Thoracic aorta (tissue), 1 donor: ENCODE measurements around the gene RMDN3.

GRCh38 chr15:40487834-40488229, 17.0 kb downstream of the CHST14 start:
- RAMPAGE, long total RNA, result no peak

DNA sequence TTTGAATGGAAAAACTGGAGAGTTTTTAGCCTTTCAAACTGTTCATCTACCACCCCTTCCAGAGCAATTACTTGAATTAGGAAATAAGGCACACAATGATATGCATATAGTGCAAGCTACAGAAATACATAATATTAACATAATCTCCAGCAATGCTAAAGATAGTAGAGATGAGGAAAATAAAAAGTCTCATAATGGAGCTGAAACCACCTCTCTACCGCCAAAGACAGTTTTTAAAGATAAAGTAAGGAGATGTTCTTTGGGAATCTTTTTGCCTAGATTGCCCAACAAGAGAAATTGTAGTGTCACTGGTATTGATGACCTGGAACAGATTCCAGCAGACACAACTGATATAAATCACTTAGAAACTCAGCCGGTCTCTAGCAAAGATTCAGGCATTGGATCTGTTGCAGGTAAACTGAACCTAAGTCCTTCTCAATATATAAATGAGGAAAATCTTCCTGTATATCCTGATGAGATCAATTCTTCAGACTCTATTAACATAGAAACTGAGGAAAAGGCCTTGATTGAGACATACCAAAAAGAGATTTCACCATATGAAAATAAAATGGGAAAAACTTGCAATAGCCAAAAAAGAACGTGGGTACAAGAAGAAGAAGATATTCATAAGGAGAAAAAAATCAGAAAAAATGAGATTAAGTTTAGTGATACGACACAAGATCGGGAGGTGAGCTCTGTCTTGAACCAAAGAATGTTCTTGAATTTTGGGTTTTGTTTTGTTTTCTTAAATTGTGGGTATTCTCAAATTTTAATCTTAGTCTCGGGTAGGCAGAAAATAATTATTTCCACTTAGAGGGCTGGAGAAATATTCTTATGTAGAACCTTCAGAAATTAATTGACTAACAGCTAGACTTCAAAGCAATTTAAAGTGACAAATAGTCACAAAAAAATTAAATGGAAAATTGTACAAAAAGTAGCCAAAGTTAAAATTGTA, 31.2 kb downstream of the KNL1 start:
- RAMPAGE, long total RNA, result no peak

GRCh38 chr15:40755030-40755937, at the start of gene RMDN3:
Gene RMDN3 (minus strand): TSS chr15:40755254.
- RAMPAGE, long total RNA, result start-site peak on the minus strand at chr15:40755248-40755260, 171 reads

GRCh38 chr15:40828281-40828535, 300 bp downstream of the PPP1R14D start:
- RAMPAGE, long total RNA, result no peak

DNA sequence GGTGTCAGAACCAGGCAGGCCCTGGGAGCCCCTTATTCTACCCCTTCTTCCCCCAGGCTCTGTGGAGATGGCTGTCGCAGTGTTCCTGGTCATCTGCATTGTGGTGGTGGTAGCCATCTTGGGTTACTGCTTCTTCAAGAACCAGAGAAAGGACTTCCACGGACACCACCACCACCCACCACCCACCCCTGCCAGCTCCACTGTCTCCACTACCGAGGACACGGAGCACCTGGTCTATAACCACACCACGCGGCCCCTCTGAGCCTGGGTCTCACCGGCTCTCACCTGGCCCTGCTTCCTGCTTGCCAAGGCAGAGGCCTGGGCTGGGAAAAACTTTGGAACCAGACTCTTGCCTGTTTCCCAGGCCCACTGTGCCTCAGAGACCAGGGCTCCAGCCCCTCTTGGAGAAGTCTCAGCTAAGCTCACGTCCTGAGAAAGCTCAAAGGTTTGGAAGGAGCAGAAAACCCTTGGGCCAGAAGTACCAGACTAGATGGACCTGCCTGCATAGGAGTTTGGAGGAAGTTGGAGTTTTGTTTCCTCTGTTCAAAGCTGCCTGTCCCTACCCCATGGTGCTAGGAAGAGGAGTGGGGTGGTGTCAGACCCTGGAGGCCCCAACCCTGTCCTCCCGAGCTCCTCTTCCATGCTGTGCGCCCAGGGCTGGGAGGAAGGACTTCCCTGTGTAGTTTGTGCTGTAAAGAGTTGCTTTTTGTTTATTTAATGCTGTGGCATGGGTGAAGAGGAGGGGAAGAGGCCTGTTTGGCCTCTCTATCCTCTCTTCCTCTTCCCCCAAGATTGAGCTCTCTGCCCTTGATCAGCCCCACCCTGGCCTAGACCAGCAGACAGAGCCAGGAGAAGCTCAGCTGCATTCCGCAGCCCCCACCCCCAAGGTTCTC, 13.1 kb downstream of the SPINT1 start:
- RAMPAGE, long total RNA, result start-site peak on the plus strand centred at position 688 of the sequence, 85 bp wide, 5 reads

- RAMPAGE, long total RNA, result no peak
Observed at GRCh38 chr15:40910779-40911444, 16.7 kb downstream of the VPS18 start.

DNA sequence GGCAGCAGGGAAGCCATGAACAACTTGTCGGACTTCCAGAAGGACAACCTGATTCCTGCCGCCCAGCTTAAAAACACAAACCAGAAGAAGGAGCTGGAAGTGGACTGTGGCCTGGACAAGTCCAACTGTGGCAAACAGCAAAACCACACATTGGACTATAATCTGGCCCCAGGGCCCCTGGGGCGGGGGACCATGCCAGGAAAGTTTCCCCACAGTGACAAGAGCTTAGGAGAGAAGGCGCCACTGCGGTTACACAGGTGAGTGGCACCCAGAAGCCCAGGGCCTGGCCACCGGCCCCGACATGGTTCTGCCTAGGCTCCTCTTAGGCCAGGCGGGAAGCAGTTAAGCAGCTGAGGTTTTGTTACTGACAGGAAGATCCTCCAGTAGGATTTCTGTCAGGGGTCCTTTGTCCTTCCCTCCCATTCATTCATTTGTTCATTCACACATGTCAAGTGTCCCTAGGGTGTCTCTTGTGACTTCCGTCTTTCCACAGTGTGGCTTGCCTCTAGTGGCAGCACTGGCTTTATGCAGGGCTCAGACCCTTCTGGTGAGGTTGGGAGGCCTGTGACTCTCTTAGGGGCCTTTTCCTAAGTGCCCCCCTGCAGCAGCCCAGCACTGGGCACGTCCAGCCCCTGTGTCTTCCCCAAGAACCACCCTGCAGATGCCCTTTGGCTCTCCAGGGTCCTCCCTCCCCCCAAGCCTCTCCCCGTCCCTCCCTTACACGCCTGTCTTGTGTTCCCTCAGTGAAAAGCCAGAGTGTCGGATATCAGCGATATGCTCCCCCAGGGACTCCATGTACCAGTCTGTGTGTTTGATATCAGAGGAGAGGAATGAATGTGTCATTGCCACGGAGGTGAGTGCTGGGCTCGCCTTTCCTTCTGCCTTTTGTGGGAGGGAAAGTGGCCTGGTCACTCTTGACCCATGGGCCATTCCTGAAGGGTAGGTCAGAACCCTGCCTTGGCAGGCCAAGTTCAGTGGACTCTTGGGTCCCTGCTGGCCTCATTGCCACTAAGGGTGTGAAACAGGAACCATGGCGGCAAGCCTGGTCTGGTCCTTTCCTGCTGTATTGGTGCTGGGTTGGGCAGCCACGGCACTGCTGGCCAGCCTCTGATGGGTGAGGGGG, 7.9 kb downstream of the DLL4 start:
- RAMPAGE, long total RNA, result no peak

- RAMPAGE, long total RNA, result no peak
Observed at GRCh38 chr15:41256263-41257237, 25.5 kb downstream of the CHP1 start.

DNA sequence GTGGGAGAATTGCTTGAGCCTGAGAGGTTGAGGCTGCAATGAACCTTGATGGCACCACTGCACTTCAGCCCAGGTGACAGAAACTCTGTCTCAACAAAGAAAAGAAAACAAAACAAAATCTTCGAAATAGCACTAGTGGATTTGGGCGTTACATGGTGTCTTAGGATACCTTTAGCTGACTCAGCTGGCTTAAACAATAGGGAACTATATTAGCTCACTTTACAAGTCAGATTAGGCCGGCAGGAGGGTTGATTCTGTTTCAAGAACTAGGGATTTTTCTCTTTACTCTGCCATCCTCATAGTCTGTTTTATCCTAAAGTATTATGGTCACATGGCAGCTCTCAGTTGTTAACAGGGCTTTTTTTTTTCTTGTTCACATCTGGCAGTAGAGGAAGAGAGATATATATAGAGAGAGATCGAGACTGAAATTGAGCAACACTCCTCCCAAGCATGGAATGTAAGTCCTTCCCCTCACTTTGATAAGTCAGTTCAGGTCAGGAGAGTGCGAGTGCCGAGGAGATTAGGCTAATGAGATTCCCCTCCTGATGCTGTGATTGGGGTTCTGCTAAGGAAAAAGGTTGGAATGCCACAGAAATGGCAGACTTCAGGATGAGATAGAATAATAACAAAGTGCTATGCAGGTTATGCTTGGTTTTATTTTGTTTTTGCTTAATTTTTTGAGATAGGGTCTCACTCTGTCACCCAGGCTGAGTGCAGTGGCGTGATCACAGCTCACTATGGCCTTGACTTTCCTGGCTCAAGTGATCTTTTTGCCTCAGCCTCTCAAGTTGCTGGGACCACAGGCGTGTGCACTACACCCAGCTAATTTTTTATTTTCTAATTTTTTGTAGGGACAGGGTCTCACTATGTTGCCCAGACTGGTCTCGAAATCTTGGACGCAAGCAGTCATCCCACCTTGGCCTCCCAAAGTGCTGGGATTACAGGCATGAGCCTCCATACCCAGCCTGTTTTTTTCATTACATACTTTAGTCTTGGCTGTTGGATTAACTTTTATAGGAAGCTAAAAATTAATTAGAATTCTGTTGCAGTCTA, 33.0 kb downstream of the CHP1 start:
- RAMPAGE, long total RNA, result no peak

DNA sequence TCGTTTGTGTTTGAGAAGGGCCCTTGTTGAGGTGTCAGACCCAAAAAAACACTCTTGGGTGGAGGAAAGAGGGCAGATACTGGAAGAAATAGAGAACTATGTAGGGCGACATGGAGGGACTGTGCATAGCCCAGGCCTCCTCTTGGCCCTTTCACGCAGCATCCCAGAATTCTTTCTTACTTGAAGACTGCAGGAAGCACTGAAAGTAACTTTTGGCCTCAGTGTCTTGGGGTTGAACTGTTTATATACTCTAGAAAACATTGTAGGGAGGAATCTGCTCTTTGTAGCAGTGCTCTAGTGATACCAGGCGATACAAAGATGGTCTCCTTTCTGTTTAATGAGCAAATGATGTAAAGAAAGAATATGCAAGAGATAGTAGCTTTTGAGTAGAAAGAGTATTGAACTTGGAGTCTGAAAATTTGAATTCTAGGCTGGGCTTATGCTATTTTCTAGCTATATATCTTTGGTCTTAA, 1.0 kb downstream of the RTF1 start:
- RAMPAGE, long total RNA, result no peak

DNA sequence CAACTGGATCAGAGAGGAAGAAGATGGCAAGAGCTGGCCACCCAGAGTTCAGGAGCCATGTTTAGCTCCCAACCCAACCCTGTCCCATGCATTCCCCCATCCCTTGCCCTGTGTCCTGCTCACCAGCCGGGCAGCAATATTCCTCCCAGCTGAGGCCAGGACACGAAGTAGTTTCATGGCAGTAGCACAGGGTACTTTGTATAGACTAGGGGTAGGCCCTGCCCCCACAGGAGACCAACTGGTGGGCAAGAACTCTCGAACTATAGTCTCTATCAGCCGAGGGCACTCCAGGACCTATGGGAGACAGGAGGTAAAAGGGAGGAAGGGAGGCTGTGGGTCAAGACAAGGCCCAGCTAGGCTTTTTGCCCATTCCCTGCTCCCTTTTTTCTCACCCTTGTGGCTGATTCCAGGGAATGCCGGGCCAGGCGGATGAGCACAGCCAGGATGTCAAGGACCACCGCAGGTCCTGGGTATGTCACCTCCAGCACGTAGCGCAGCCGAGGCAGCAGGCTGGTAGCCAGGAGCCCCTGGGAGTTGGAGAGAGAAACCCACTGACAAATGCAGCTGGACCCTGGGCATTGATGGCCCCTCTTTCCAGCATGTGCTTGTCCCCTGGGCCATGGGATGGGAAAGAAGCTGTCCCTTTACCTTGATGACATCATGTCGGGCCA, 13.3 kb upstream of the LTK start:
- RAMPAGE, long total RNA, result no peak

GRCh38 chr15:41659974-41660230, 100.9 kb downstream of the TYRO3 start:
- RAMPAGE, long total RNA, result no peak

DNA sequence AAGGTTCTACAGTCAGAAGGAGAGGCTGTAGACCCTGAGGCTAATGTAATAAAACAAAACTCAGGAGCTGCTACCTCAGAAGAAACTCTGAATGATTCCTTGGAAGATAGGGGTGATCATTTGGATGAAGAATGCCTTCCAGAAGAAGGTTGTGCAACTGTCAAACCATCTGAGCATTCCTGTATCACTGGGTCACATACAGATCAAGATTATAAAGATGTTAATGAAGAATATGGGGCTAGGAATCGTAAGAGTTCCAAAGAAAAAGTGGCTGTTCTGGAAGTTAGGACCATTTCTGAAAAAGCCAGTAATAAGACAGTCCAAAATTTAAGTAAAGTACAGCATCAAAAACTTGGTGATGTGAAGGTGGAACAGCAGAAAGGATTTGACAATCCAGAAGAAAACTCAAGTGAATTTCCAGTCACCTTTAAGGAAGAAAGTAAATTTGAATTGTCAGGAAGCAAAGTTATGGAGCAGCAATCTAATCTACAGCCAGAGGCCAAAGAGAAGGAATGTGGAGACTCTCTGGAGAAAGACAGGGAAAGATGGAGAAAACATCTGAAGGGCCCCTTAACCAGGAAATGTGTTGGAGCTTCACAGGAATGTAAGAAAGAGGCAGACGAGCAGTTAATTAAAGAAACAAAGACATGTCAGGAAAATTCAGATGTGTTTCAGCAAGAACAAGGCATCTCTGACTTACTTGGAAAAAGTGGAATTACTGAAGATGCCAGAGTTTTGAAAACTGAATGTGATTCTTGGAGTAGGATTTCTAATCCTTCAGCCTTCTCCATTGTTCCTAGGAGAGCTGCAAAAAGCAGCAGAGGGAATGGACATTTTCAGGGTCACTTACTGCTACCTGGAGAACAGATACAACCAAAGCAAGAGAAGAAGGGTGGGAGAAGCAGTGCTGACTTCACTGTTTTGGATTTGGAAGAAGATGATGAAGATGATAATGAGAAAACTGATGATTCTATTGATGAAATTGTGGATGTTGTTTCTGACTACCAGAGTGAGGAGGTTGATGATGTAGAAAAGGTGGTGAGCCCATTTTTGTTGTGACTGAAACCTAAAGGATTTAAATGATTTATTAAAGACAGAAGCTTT, 24.4 kb upstream of the MAPKBP1 start:
- RAMPAGE, long total RNA, result no peak

GRCh38 chr15:41865842-41866596, 27.4 kb downstream of the PLA2G4B start:
- RAMPAGE, long total RNA, result no peak

GRCh38 chr15:41900556-41901575, 7.0 kb upstream of the SPTBN5 start:
- RAMPAGE, long total RNA, result no peak

- RAMPAGE, long total RNA, result no peak
Observed at GRCh38 chr15:41928552-41929702, 35.1 kb upstream of the SPTBN5 start.

DNA sequence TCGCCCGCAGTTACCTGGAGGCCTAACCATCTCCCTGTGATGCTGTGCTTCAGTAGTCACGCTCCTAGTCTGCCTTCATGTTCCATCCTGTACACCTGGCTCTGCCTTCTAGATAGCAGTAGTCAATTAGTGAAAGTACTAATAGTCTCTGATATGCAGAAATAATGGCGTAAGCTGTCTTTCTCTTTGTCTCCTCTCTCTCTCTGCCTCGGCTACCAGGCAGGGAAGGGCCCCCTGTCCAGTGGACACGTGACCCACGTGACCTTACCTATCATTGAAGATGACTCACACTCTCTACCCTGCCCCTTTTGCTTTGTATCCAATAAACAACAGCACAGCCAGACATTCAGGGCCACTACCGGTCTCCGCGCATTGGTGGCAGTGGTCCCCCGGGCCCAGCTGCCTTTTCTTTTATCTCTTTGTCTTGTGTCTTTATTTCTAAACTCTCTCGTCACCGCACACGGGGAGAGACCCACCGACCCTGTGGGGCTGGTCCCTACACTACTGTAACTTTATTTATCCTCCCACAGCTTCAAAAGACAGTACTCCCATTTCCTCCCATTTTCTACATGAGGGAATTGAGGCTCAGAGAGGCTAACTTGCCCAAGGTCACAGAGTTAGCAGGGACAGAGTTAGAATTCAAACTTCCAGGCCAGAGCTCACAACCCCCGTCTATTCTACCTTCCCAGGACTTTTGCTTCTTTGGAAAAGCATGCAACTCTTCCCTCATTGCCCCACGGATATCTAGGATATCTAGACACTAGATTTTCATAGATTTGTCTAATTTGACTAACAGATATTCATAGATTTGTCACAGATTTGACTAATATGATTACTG, 2.5 kb downstream of the PLA2G4D start:
- RAMPAGE, long total RNA, result no peak

- RAMPAGE, long total RNA, result no peak
Observed at GRCh38 chr15:42152174-42152742, 4.2 kb downstream of the PLA2G4F start.

- RAMPAGE, long total RNA, result no peak
Observed at GRCh38 chr15:42285067-42285477, 11.8 kb upstream of the TMEM87A start.

DNA sequence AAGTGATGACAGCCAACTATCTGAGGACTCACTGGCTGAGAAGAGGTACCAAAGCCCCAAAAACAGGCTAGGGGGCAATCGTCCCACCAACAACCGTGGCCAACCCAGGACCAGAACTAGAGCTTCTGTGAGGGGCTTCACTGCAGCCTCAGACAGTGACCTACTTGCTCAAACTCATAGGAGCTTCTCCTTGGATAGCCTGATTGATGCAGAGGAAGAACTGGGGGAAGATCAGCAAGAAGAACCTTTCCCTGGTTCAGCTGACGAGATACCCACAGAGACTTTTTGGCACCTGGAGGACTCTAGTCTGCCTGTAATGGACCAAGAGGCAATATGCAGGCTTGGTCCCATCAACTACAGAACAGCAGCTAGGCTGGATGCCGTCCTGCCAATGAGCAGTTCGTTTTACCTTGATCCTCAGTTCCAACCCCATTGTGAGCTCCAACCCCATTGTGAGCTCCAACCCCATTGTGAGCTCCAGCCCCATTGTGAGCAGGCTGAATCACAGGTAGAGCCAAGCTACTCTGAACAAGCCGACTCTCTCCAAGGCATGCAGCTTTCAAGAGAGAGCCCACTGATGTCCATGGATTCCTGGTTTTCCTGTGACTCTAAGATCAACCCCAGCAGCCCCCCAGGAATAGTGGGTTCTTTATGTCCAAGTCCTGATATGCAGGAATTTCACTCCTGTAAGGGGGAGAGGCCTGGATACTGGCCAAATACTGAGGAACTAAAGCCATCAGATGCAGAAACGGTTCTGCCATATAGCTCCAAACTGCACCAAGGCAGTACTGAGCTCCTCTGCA, 51.7 kb downstream of the CDAN1 start:
- RAMPAGE, long total RNA, result no peak